Zone of skin (tissue), 1 donor: ENCODE measurements around a stretch of chr21.

GRCh38 chr21:37393050-37393882 is 26.7 kb downstream of the DYRK1A start:
- RRBS = no CpG with 5 or more reads among the region's 4 CpGs

GRCh38 chr21:37425191-37426355 is 59.0 kb downstream of the DYRK1A start:
- RRBS = no CpG with 5 or more reads among the region's 3 CpGs

DNA sequence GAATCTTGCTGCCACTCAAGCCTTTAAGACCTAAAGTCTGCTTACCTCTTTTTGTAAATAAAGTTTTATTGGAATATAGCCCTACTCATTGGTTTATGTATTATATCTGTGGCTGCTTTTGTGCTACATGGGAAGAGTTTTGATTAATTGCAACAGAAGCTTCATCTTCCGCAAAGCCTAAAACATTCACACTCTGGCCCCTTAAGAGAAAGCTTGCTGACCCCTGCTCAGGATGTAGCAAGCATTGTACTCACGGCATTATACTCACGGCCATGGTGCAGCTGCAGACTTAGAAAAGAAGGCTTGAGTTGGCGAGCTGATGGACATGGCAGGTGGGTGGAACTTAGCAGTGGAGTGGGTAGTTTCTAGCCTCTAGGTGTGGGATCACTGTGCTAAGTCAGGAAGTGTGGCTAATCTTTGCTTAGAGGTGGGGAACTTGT is 80.9 kb downstream of the DYRK1A start:
- RRBS = no CpG with 5 or more reads among the region's 4 CpGs

DNA sequence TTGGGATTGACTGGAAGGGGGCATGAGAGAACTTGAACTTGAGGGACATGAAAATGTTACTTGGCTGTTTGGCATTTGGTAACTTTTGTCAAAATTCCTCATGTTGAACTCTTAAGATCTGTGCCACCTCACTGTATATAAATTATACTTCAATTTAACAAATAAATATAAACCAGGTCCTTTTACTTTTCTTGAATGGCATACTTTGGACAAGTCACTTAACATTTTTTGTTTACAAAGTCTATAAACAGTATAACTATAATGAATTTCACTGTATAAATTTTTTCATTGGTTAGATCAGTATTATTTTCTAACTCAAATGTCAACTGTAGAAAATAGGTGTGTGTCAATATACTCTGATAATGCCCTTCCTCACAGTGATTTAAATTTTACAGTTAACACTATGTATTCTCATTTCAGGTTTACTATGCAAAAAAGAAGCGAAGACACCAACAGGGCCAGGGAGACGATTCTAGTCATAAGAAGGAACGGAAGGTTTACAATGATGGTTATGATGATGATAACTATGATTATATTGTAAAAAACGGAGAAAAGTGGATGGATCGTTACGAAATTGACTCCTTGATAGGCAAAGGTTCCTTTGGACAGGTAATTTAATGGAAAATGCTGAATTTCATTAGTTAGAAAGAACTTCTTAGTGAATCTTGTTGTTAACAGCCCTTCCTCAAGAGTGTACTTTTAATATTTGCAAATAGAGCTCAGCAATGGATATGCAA is 113.8 kb downstream of the DYRK1A start:
- RRBS = no CpG with 5 or more reads among the region's 6 CpGs

GRCh38 chr21:37533030-37533797 is 166.6 kb downstream of the DYRK1A start:
- RRBS = no CpG with 5 or more reads among the region's 18 CpGs

GRCh38 chr21:37565210-37565670 is 198.7 kb downstream of the DYRK1A start:
- RRBS = no CpG with 5 or more reads among the region's 13 CpGs

DNA sequence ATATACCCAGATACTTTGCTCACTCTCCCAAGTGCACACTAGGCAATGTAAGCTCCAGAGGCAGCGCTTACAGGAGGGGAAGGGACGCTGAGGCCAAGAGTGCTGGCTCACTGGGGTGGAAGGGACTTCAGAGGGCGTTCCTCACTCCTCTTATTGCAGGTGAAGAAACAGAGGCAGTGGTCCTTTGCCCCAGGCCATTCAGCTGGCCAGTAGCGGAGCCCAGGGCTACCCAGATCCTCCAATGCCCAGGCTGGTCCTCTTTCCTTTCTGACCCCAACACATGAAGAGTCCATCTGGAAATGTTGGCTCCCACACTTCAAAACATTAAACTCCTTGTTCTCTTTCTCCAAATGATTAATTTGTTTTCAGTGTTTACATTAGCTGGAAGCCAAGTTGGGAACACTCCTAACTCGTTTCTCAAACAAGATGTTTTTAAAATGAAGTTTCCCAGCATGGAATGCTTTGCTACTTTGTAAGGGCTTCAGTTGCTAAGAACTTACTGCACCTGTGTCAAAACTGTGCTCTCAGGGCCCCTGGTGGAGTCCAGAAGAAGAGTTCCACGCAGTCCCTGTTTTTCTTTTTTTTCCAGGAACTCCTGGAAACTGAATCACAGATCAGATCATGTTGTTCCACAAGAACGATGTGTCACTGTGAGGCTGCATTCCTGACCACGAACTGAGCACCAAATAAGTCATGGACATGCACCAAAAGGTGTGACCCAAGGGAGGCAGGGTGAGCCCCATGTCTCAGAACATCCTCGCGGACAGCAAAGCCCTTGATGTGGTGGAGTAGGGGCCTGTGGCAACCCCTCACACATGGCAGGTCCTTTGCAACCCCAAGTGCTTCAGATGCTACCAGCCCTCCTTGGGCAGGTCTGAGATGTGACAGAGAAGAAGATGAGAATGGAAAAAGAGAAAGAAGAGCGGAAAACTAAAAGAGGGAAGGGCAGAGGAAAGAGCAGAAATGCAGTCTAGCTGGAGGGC is 257.4 kb downstream of the KCNJ6 start:
- RRBS = no CpG with 5 or more reads among the region's 11 CpGs

DNA sequence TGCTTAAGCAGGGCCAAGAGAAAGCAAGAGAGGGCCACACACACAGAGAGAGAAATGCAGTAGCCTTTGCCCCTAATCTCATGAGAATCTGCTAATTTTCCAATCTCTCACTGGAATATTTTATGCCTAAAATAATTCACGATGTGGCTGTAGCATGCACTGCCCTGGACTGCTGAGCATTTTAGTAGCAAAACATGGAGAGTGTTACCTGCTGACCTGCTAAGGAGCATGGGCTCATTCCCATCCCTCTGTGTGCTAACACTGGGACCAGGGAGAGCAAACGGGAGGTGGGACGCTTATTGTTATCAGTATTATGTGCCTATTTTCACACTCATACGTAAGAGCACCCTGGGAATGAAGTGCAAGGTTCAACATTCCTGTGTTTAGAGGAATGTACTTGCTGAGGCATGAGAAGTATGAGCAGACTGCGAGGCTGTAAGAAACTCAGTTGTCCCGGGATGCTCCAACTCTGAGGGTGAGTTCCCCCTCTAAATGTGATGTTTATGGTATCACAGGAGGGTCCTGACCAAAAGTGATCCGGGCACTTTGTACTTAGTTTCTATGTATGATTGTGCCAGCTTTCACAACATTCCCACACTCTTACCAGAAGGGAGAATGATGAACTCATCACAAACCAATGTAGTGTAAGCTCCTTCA is 165.0 kb downstream of the KCNJ6 start:
- RRBS = 60% methylated on average over 2 of the region's 7 CpGs

- RRBS = no CpG with 5 or more reads among the region's 3 CpGs
Measured at GRCh38 chr21:38170306-38170698, 86.5 kb upstream of the KCNJ15 start.

DNA sequence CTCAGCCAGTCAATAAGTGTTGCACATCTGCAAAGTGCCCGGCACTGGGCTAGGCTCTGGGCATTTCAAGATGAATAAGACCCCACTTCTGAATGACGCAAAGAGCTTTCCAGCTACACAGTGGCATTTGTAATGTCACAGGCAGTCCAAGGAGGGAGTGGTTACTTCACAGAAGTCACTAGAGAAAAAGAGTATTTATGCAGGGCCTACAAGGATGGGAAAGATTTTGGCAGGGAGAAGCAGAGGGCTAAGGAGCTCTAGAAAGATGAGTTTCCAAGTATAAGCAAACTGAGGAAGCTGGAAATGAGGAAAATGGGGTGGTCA is 93.3 kb downstream of the KCNJ15 start:
- RRBS = no CpG with 5 or more reads among the region's 2 CpGs

- RRBS = no CpG with 5 or more reads among the region's 2 CpGs
Measured at GRCh38 chr21:38455218-38455546, 43.1 kb downstream of the ERG start.

- RRBS = no CpG with 5 or more reads among the region's 5 CpGs
Measured at GRCh38 chr21:38488958-38489150, 9.4 kb downstream of the ERG start.

- RRBS = no CpG with 5 or more reads among the region's 7 CpGs
Measured at GRCh38 chr21:38505423-38505984, 7.2 kb upstream of the ERG start.

DNA sequence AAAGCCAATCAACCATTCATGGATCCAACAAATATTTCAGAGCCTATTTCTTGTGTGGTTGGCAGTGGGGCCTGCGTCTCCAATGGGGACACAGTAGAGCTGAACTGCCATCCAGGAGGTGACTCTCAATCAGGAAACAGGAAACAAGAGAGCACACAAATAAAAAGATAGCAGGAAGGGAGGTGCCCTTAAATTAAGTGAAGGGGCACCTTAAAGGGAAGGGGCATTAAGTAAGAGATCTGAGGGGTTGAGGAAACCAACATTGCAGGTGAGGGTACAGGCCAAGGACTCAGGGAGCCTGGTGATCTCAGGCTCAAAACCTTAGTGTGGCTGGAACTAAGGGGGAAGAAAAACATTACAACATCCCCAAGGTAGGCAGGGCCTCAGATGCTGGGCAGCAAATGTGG is 64.2 kb upstream of the ETS2 start:
- RRBS = no CpG with 5 or more reads among the region's 1 CpG

- RRBS = no CpG with 5 or more reads among the region's 16 CpGs
Measured at GRCh38 chr21:38766817-38767879, 38.6 kb upstream of the ETS2 start.

DNA sequence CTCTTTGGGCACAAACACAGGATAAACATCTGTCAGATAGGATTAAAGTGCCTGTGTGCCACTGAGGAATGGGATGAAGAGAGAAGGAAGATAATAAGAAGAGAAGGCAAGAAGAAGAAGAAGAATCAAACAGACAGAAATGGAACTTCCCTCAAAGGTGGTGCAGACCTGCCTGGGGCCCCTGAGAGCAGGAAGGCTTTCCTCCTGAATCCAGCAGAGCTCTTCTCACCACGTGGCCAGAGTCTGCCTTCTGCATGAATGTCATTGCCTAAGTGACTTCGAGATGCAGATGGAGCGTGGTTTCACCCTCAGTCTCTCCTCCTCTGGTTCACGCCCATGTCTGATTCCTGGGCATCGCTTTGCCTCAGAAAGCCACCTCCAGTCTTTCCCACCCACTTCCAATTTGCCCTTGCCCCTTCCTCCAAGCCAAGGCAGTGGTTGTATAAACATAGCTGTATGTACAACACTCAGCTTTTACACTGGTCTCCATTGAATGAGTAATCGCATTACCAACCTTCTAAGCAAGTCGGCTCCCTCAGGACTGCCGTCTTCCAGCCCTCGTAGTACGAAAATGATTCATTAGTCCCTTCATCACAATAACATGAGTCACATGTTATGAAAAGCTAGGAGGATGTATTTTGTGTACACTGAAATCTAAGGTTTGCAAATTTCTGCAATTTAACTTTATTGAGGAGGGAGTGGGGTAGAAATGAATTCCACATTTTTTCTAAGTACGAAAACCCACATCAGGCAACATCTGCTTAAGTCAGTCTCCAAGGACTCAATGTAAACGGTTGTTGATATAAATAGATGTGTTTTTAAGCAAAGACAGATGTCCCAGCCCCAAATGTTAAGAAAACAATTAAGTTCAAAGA is 32.6 kb upstream of the ETS2 start:
- RRBS = no CpG with 5 or more reads among the region's 12 CpGs

DNA sequence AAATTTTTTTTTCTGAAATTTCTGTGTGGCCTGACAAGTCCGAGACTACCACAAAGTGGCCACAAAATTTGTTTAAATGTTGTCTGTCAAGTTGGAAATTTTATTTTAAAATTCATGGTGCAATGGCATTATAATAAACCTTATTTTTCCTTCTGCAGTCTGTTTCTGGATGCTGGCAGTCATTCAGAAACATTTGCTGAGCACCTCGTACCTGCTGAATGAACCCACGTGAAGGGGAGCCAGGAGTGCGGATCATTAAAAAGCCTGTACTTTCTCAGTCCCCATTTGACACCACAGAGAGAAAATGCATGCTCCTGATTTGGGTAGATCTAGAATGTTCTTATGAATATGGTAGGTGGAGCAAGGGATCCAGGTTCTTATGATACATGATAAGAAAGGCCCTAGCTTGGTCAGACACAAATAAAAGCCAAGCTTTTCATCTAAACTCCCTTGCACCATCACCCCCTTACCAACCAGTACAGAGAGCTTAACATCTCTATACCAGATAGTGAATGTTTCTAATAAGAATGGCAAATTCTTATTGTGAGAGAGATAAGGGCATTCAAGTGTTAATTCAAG is 19.4 kb upstream of the ETS2 start:
- RRBS = no CpG with 5 or more reads among the region's 4 CpGs

DNA sequence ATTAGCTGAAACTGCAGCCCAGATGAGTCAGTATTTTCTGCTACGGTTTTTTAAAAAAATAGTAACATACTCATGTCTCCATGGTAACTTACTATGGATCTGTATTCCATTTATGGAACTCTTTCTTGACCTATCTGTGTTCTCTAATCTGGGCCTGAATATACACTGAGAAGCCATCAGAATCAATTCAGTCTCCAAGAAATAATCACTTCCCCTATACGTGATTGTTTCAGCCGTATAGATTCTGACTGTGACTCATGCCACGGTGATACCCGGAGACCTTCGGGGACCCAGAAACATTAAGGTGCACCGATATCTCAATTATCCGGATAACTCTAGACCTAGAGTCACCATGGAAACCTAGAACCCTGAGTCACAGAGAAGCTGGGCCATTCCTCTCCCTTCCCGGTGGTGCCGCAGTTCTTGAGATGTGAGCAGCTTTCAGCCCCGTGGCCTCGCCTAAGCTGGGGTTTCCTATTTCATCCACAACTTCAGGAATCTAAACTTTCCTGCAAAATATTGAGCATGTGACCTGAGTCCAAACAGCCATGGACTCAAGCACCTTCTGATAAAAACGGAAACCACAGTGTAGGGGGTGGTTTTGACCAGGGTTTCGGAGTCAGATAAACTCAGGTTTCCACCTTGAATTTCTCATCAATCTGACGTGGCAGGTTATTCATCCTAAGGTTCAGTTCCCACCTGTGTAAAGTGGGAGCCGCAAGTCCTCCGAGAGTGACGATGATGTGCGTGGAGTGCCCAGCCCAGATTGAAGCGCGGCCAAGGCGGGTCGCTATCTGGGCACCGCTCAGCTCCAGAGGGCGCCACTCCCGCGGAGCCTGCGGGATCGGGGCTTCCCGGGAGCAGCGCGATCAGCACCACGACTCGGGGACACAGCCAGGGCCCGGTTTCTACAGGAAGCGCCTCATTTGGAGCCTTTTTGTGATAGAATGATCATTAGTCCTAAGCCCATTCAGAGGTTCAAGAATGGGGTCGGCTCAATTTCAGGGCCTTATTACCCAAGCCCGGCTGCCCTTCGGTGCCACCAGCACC is 1.0 kb upstream of the ETS2 start:
- RRBS = 18% methylated on average over 15 of the region's 39 CpGs

- RRBS = no CpG with 5 or more reads among the region's 4 CpGs
Measured at GRCh38 chr21:38809093-38809920, 3.6 kb downstream of the ETS2 start.

GRCh38 chr21:38819125-38820246 is 13.8 kb downstream of the ETS2 start:
- RRBS = no CpG with 5 or more reads among the region's 19 CpGs